Airway epithelial cell (primary cell): ENCODE measurements around the gene JPH3.

GRCh38 chr16:87517197-87518209 lies 24.7 kb upstream of the ZCCHC14 start:
- RAMPAGE, long total RNA: no peak

DNA sequence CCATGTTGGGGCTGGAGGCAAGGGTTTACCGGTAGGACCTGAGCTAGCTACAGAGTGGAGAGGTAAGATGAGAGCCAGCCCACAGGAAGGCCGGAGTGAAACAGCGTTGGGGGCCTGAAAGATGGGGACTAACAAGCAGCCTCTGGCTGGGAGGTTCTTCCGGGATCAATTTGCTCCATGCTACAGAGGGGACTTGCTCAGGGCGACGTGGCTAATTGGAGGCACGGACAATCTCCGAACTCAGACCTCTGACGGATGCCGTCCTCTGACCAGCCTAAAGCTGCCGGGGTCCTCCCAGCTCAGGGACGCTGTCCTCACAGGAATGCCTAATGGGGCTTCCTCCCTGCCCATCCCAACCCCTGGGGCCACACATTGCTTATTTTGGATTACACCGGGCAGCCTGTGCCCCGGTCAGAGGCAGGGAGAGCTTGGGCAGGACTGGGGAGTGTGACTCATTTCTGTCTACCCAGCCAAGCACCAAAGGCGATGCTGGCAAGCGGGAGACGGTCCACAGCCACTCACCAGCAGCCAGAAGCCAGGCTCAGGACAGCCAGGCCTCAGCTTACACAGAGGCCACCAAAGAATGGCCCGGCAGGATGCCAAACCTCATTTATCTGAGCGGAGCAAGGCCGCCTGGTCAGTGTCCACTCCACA lies 25.6 kb upstream of the ZCCHC14 start:
- RAMPAGE, long total RNA: no peak

- RAMPAGE, long total RNA: no peak
These were observed 41.3 kb upstream of the JPH3 start for GRCh38 chr16:87561051-87561294.

- RAMPAGE, long total RNA: no peak
These were observed at the start of gene JPH3 for GRCh38 chr16:87602354-87603162. TSS of gene JPH3 (plus strand) at chr16:87602508.

DNA sequence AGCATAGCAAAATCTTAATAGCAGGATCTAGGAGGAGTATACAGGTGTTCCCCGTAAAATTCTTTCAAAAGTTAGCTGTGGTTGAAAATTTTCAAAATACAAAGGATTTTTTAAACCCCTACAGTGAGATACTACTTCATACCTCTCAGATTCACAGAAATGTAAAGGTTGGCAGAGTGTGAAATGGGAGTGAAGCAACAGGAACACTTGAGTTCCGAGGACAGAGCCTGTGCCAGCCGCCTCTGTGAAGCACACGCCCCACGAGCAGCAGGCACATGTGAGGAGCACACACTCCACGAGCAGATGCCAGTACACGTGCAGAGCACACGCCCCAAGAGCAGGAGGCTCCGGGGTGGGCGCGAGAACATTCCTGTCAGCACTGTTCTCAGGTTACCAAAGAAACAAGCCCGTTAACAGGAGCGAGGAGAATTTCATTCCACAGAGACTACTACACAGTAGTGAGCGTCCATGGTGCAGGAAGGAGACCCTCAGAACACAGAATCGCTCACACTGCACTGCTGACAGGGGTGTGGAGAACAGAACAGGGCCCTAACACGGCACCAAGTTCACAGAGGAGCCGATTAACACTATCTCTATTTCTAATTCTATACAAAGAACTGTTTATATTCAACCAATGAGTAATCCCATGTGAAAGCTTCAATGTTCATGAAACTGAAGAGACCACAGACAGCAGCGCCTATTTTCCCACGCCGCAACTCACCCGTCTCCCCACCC lies 40.2 kb downstream of the KLHDC4 start:
- RAMPAGE, long total RNA: no peak

DNA sequence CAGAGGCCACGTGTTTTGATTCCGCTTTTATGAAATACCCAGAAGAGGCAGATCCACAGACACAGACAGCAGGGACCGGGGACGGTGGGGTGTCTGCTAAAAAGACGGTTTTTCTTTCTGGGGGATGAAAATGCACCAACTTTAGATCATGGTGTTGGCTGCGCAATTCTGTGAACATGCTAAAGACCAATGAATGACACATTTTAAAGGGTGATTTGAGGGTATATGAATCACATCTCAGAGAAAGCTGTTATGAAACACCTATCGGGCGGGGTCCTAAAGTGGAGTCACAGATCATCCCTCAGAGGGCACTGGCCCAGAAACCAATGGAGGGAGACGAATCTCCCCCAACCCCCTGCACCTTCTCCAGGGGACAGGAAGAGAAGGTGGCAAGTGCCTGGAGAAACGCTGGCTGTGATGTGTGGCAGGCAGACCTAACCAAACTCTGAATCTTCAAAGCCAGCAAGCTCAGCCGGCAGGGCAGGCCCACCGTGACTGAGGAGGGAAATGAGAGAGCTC lies 26.0 kb downstream of the KLHDC4 start:
- RAMPAGE, long total RNA: no peak

GRCh38 chr16:87834084-87835209 lies 34.9 kb downstream of the SLC7A5 start:
- RAMPAGE, long total RNA: no peak

- RAMPAGE, long total RNA: no peak
These were observed 31.3 kb downstream of the SLC7A5 start for GRCh38 chr16:87837839-87838568.

DNA sequence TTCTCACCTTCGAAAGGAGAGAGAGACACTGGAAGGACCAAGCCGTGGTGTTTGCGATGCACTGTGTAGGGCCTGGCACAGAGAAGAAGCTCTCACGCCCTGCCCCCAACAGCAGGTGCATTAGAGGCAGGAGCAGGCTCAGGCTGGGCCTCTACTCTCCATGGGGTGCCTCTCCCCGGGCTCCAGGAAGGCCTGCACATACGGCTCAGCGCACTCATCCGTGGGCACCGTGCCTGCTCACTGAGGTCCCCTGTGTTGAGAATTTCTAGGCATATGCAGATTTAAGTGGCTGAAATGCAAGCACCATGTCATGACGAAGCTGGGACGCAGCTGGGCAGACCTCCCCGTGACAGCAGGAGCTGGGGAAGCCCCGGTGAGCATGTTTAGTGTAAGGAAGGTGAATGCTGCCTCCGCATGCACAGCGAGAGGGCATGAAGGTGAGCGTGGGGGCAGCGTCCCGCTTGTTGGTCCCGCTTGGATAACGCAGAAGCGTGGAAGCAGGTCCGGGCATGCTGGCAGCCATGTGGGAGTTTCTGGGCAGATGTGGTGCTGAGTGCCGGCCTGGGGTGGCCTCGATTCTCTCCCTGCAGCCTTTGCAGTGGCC lies 11.9 kb downstream of the CA5A start:
- RAMPAGE, long total RNA: no peak

GRCh38 chr16:87935981-87936288 lies 394 bp downstream of the CA5A start:
- RAMPAGE, long total RNA: no peak

GRCh38 chr16:87994060-87994473 lies 42.8 kb downstream of the BANP start:
- RAMPAGE, long total RNA: no peak

GRCh38 chr16:88019064-88020041 lies 68.1 kb downstream of the BANP start:
- RAMPAGE, long total RNA: no peak

GRCh38 chr16:88045699-88046497 lies 94.7 kb downstream of the BANP start:
- RAMPAGE, long total RNA: no peak

DNA sequence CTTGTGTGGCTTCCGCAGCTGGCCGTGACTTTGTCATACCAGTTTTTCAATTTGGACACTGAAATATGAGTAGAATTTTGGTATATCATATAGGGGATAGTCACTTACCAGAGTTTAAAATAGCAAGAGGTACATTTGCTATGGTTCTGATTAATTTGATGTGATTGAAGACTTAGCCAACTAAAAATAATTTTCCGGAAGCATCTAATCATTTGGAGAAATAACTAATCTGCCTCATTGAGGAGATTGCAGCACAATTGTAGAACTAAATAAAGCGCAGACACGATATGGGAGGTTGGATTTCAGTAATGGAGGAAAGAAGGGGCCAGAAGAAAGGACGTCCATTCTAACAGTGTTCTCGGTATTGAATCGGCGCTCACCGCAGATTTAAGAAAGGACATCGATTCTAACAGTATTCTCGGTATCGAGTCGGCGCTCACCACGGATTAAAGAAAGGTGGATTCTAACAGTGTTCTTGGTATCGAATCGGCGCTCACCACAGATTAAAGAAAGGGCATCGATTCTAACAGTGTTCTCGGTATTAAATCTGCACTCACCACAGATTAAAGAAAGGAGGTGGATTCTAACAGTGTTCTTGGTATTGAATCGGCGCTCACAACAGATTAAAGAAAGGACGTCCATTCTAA lies 97.0 kb downstream of the BANP start:
- RAMPAGE, long total RNA: no peak

DNA sequence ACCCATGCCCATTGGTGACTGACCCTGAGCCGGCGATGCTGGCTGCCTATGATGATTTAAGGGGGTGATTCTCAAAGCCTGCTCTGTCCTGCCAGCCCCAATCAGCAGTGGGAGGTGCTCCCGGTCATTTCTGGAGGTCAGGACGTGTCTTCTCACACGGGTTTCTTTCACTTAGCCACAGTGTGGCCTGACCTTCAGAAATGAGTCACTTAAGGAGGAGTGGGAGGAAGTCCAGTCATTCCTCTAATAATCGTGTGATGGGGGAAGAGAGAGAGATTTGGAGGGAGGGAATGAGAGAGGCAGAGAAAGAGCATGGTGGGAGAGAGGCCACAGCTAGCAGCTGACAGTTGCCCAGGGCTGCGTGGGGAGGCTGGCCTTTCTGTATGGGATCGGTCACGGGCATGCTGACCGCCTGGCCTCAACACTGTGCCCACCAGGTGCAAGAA lies 142.7 kb upstream of the ZNF469 start:
- RAMPAGE, long total RNA: no peak

DNA sequence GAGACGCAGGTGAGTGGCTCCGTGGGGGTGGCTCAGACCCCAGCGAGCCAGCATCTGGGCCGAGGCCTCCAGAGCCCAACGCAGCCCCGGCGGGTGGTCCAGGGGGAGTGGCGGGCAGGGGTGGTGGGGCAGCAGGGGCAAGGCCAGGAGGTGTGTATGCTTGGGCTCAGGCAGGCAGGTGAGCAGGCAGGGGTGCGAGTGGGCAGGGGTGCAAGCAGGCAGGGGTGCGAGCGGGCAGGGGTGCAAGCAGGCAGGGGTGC lies 28.4 kb downstream of the ZNF469 start:
- RAMPAGE, long total RNA: no peak

GRCh38 chr16:88451527-88452454 lies 1.3 kb upstream of the ZFPM1 start:
- RAMPAGE, long total RNA: no peak

DNA sequence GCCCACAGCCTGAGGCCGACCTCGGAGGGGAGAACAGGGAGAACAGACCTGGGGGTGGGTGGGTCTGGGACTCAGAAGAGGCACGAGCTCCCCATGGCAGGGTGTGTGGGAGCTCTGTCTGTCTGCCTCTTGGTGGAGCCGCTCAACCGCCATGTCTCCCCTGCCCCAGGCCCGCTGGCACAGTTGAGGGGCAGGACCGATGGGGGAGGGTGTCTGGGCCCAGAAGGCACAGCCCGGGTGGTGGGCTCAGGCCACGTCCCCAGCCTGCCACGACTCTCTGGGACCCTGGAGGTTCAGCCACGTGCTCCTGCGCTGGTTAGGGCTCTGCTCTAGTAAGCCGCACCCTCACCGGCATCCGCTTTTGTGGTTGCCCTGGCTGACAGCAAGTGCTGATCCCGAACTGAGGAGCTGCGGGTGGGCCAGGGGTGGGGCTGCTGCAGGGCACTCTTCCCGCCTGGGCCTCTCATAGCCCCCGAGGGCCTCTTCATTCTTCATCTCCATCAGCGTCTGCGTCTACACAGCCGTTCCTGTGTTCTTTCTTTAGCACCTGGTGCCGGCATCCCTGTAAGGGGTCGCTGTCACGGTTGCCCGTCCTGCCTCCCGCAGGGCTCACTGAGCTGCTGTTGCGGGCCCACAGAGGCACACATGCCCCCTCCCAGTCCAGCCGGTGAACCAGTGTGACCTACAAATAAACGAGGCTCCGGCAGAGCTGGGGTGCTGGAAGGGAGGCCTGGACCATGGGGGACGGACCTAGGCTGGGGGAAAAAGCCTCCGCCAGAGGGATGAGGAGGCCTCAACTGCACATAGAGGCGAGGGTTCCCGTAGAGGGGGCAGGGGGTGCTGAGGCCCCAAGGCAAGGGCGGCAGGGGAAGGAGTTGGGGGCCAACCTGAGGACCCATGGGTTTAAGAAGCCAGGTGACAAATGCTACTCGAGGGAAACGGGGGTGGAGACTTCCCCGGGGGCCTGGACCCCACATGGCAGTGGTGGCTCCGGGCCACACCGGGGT lies 25.2 kb downstream of the ZFPM1 start:
- RAMPAGE, long total RNA: no peak

GRCh38 chr16:88515276-88515732 lies 54.9 kb upstream of the ZC3H18 start:
- RAMPAGE, long total RNA: no peak

GRCh38 chr16:88552669-88553326 lies 17.4 kb upstream of the ZC3H18 start:
- RAMPAGE, long total RNA: no peak